ENCODE measurements around the genes DHX32 and FANK1.

DNA sequence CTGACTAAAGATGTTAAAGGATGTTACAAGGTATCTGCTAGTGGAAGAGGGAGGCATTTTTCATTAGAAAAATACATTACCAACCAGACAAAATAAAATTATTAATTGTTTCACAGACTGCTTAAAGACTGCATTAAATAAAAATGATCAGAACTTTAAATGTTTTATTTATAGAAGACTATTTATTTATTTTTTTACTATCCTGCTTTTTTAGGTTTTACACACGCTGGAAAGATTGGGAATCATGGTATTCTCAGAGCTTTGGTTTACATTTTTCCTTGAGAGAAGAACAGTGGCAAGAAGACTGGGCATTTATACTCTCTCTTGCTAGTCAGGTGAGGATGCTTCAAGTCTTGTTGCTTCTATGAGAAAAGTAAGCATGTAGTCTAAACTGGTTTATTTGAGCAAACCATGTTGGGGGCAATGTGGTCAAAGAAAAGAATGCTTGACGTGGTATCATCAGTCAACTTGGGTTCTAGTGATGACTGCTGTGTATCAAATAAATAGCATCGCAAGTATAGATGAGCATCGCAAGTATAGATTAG, 39.6 kb downstream of the ZRANB1 start:
- PRO-cap: no peak

DNA sequence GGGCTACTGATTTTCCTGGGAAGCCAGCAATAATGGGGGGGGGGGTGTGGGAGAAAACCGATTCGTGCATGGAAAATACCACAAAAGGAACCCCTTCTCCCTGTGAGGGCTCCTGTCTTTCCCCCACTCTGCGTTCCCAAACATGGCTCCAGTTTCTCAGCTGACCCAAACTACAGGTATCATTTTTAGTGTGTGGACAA, 36.1 kb downstream of the CTBP2 start:
- PRO-cap: no peak

- PRO-cap: no peak
Measured at GRCh38 chr10:125023276-125023870, 4.5 kb downstream of the CTBP2 start.

DNA sequence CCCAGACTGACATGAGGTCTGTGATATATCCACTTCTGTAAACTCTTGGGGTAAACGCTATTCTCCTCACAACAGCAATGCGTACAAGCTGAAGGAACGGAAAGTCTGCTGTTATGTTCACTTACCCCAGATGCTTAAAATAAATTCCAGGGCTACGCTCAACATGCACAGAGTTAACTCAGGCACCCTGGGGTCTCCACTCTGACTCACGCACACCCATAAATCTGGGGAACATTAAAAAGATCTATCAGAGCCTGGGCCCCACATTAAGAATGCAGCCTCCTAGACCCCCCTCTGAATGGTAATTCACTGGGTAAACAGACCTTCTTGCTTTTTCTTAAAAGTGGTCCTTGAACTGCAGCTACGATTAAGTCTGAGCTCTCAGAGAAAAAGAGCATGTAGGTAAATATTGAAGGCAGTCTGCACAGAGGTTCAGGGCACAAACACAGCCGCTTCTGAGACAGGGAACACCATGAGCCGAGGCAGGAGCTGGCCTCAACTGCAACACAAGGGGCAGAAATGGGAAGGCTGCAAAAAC, 27.0 kb upstream of the CTBP2 start:
- PRO-cap: no peak

DNA sequence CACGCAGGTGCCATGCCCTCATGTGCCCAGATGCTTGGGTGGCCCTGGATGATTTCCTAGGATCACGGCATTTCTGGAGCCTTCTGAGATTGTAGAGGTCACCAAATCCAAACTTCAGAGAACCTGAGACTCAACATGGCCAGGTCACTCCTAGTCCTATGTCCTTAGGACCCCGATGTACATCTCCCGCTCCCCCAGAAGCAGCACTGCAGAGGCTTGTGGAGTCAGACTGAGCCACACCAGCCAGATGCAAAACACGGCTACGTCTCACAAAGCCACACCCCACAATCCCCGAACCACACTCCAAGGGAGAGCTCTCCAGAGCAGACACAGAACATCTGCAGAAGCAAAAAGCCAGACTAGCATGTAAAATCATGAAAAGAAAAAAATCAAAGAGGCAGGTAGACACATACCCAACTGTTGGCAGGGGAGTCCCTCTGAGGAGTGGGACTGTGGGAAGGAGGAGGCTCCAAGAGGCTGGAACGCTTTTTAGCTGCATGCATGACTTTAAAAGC, 27.5 kb upstream of the CTBP2 start:
- PRO-cap: no peak

DNA sequence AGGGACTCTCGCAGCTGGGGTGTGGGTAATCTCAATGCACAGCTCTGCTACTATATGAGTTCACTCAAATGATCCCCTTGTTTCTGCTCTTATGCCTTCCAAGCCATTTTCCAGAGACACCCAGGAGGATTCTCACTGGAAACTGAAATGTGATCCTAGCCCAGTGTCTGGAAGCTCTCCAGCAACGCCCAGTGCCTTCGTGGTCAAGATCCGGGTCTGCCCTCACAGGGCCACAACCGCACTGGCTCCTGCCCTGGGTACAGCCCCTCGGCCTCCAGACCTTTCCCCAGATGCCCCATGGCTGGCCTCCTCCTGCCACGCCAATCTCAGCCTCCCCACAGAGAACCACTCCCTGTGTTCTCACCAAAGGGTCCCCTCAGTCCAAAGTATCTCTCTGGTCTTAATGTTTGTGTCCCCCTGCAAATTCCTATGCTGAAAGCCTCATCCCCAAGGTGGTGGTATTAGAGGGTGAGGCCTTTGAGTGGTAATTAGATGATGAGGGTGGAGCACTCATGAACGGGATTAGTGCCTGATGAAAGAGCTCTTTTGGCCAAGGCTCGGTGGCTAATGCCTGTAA, 57.9 kb upstream of the CTBP2 start:
- PRO-cap: no peak

DNA sequence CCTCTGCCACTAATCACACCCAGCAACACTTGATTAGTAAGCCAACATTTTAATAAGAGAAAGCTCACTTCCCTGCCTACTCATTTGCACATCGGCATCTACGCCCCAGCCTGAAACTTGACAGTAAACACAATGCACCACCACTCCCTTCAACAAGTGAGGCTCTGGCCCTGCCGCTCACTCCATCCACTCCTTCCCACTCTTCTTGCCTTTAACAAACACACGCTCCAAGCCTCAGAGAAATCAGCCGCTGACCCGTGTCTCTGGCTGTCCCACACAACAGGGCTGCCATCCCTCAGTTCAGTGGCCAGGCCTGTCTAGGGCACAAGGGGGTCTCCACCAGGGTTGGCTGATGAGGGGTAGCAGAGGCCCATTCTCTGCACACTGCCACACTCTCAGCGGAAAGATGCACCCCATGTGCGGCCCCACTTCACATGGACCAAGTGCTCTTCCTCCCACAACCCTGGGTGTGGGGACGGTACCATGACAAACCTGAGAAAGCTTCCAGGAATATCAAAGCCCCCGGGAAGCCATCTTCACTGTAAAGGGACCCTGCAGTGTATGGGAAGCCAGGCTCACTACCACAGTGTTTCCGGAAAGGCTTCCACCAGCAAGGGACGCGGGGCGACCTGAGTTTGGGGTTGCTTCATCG, 78.0 kb upstream of the CTBP2 start:
- PRO-cap: no peak

GRCh38 chr10:125150258-125151205, 122.7 kb upstream of the CTBP2 start:
- PRO-cap: bidirectional peak, plus-strand start at chr10:125150913, minus-strand start at chr10:125150591; unidirectional peak, plus-strand start at chr10:125151021

DNA sequence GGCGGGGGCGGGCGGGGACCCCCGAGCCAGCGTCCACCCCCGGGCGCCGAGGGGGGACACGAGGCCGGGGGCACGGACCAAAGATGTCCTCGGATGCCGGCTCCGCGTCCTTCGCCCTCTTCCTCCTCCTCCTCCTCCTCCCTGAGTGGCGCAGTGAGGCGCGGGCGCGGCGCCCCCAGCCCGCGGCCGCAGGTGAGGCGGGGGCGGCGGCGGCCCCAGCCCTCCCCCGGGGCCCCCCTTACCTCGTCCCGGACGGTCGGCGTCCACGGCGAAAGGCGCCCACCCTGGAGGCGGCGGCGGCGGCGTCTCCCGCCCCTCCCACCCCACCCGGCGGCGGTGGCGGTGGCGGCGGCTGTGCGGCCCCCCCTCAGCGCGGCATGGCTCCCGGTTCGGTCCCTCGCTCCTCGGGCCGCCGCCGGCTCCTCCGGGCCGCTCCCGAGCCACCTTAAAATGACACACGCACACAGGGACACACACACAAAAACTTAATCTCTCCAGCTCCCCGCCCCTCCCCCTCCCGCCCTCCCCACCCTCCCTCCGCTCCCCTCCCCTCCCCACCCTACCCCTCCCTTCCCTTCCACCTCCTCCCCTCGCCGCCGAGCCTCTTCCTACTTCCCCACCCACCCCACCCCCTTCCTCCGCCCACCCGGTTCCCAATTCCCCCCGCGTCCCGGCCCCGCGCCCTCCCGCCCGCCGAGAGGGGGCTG, 132.4 kb upstream of the CTBP2 start:
- PRO-cap: bidirectional peak, plus-strand start at position 586 of the sequence, minus-strand start at position 277 of the sequence

GRCh38 chr10:125229969-125230311, 202.1 kb upstream of the CTBP2 start:
- PRO-cap: unidirectional peak, minus-strand start at chr10:125230021

DNA sequence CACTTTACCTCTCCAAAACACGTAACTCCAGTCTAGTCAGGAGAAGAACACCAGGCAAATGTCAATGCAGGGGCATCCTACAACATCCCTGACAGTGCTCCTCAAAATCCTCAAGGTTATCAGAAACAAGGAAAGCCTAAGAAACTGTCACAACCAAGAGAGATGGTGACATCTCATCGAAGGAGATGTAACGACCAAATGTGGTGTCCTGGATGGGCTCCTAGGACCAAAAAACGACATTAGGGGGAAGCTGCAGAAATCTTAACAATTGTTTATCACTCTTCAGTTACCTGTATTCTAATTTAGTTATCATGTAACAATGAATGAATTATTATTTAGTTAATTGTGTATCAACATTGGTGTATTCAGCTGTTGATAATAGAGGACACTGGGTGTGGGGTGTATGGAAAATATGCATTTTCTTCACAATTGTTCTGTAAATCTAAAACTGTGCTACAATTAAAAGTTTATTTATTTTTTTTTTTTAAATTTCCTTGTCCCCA, 309.3 kb upstream of the CTBP2 start:
- PRO-cap: no peak

DNA sequence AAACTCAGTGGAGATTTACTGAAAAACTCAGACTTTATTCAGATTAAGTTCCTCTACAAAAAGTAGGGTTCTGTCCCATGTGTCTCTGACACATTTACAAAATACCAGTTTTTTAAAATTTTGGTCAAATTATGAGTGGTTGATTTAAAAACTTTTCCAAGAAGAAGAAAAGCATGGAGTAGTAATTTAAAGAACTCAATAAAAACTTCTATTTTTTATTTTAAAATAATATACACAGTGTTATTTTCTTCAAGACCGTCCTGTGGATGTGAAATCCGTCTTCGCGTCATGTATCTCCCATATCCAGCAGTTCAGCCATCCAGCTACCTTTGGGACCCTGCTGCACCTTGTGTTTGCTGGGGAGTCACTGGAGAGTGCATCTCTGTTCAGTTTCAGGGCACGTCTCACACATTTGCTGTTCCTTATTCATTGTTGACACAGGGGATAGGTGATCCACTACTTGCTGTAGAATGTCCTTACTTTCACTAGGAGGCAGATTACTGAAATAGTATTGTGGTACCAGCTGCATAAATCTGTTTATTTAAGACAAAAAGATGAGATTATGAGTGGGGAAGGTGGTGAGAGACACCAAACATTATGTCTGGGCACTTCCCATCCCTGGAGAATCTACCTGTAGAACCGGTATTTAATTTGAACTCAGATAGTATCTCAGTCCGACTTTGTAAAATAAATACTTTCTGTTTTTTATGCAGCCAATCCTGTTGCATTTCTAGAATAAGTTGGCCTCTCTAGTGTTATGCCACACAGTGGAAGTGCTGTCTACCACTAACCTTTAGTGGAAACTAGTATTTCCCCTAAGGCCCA, 13.2 kb downstream of the BCCIP start:
- PRO-cap: no peak

DNA sequence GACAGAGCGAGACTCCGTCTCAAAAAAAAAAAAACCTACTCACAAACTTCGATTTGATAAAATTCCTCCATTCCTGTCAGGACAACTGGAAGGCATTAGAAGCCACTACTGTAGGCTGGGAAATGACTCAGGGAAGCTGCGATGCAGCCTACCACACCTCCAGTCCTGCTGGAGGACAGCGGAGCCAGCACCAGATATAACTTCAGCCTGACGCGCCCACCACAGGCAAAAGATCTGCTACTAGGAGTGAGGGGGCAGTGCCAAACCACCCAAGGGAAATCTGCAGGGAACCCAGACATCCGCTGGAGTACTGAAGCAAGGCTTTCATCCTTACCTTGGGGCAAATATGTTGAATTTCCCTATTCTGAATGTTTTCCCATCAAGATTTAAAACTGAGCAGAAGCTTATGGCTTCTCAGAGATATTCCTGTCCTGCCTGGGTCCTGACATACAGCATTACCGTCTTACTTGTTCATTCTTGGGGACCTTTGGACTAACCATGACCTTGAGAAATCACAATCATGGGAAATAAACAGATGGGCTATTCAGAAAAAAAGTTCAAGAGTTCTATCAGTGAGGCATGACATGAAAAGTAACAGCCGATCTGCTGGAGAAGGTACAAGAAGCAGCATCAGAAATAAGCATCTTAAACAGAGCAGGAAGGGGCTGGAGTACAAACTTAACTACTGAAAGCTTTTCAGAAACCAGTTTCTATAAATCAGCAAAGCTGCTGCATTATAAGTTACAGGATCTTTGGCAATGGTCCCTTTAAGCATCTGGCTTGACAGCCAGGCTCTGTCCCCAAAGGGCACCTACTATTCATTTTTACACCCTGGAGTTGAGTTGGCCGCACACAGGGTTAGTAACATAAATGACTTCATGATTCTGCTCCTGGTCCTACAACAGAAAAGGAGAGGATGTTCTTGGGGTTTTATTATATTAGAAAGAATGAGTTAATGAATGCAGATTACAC, 20.5 kb downstream of the BCCIP start:
- PRO-cap: no peak

GRCh38 chr10:125879484-125880245, 1.4 kb downstream of the DHX32 start:
- PRO-cap: no peak

GRCh38 chr10:125880440-125881529, at the start of gene DHX32:
Gene DHX32 (minus strand): TSS chr10:125881292.
- PRO-cap: no peak

- PRO-cap: bidirectional peak, plus-strand start at chr10:125896589, minus-strand start at chr10:125896495
Measured at GRCh38 chr10:125896373-125897261, at the start of gene FANK1. Gene FANK1 (plus strand): TSS chr10:125896564.

GRCh38 chr10:126126163-126126418, 229.7 kb downstream of the FANK1 start:
- PRO-cap: no peak

DNA sequence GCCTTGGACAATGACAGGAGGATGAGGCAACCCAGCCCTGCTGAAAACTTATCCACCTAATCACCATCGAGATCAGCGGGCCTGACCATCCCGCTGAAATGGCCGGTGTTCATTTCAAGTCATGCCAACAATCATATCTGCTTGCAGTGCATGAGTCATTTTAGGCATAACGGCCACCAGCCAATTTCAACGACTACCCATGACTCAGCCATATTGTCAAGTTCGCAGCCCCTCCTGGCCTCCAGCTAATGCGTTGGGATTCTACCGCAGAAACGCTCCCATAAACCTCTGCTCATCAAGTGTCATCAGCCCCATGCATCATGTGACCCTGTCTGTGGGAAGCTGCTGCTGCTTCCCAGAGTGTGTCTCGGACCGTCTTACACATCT, 189.0 kb downstream of the ADAM12 start:
- PRO-cap: no peak

DNA sequence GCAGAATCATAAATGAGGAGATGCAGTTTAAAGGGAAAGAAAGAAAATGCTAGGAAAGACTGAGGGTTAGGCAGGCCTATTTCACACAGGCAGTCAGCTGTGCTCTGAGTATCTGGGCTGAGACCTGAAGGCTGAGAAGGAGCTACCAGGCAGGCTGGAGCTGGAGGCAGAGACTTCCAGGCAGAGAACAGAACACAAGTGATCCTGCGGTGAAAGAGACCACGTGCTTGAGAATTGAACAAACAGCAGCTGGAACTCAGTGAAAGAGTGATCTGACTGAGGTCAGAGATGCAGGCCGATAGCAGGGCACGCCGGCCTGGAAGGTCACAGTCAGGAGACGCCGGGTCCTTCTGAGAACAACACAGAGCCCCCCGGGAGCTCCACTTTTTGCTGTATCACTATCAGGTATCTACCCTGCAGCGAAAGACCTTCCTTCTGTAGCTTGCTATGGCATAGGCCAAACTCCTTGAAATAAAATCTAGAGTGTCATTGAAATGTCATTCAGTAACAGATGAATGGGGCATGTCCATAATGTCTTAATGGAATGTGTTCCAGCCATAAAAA, 147.7 kb downstream of the ADAM12 start:
- PRO-cap: no peak

DNA sequence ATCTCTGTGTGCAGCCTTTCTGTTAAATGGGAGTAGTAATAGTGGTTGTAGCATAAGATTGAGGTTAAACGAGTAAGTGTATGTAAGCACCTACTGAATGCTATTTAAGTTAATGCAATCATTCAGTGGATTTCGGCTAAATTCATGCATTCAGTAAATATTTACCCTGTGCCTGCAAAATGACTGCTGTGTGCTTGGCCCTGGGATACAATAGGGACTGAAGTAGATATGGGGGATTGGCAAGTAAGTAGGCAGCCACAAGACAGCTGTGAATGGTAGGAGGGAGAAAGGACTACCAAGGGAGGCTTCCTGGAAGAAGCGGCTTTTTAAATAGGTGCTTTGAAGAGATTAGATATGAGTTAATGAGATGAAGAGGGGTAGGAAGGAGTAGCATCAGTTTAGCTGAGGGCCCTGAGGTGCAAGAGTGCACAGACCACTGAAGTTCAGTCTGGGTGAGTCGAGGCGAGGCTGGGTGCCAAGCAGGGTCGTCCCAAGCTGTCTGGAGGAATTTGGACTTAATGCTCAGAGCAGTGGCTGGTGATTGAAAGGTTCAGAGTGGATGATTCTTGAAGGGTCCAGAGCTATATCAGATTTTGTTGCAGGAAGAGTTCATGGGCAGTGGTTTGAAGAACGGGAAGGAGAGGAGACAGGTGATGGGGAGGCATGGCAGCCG, 38.3 kb downstream of the DOCK1 start:
- PRO-cap: no peak

Data from mucosa of descending colon (tissue), 1 donor.